ENCODE measurements around the genes KLHL5 and RHOH.

GRCh38 chr4:38522936-38523431 is 141.0 kb upstream of the KLF3 start:
- RRBS = no CpG with 5 or more reads among the region's 4 CpGs
CAGE:
- cytosol, long polyA plus RNA = no peak
- long polyA plus RNA = no peak
- nucleus, long polyA plus RNA = no peak

GRCh38 chr4:38674108-38675327 is 10.5 kb downstream of the KLF3 start:
- RRBS = no CpG with 5 or more reads among the region's 14 CpGs
CAGE:
- cytosol, long polyA plus RNA = no peak
- long polyA plus RNA = no peak
- nucleus, long polyA plus RNA = no peak

DNA sequence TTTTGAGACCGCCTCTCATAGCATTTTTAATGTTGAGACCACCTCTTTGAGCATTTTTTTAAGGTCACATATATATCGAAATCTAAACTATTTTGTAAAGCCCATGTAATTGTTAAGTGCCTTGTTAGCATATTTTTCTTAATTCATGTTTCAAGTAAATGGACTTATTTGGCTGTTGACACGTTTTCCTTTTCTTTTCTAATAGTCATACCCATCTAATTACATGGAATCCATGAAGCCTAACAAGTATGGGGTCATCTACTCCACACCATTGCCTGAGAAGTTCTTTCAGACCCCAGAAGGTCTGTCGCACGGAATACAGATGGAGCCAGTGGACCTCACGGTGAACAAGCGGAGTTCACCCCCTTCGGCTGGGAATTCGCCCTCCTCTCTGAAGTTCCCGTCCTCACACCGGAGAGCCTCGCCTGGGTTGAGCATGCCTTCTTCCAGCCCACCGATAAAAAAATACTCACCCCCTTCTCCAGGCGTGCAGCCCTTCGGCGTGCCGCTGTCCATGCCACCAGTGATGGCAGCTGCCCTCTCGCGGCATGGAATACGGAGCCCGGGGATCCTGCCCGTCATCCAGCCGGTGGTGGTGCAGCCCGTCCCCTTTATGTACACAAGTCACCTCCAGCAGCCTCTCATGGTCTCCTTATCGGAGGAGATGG is 24.5 kb downstream of the KLF3 start:
- RRBS = no CpG with 5 or more reads among the region's 25 CpGs
CAGE:
- cytosol, long polyA plus RNA = no peak
- long polyA plus RNA = no peak
- nucleus, long polyA plus RNA = no peak

GRCh38 chr4:38692043-38692507 is 28.1 kb downstream of the KLF3 start:
- RRBS = no CpG with 5 or more reads among the region's 3 CpGs
CAGE:
- cytosol, long polyA plus RNA = no peak
- long polyA plus RNA = no peak
- nucleus, long polyA plus RNA = no peak

GRCh38 chr4:38752311-38753018 is 30.3 kb downstream of the TLR10 start:
- RRBS = no CpG with 5 or more reads among the region's 11 CpGs
CAGE:
- cytosol, long polyA plus RNA = no peak
- long polyA plus RNA = no peak
- nucleus, long polyA plus RNA = no peak

DNA sequence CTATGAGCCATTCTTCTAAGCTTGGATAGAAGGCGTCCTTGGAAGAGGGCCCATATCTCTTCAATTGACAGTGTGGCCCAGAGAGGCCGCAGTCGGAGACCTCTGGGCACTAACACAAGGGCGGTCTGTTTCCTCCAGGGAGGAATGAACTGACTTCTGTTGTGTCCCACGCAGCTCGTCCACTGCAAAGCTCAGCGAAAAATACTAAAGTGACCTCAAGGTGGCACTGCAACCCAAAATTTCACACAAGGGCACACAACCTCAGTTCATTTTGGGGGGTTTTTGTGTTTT is 23.3 kb downstream of the TLR10 start:
- RRBS = no CpG with 5 or more reads among the region's 7 CpGs
CAGE:
- cytosol, long polyA plus RNA = no peak
- long polyA plus RNA = no peak
- nucleus, long polyA plus RNA = no peak

GRCh38 chr4:38928916-38929741 is 61.5 kb downstream of the FAM114A1 start:
- RRBS = no CpG with 5 or more reads among the region's 18 CpGs
CAGE:
- cytosol, long polyA plus RNA = no peak
- long polyA plus RNA = no peak
- nucleus, long polyA plus RNA = no peak

DNA sequence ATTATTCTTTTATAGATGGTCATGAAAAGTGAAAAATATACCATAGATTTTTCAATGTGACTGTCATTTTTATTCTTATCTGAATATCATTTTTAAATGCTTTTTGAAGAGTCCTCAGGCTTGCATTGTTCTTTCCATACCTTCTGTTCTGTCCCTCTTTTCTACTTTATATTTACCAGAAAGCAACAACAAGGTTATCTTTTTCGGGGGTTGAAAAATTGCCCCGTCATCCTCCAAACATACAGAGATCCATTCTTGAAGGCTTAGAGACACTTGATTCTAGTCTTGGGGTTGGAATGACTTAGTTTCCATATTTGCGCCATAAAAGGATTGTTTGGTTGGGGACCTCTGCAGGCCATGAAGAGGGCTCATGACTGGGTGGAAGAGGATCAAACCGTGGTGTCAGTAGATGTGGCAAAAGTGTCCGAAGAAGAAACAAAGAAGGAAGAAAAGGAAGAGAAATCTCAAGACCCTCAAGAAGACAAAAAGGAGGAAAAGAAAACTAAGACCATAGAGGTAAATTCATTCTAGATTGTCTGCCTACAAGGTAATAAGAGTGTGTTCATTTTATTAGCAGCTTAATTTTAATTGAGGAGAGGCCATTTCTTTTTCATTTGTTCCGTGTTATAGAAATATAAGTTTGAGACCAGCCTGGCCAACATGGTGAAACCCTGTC is 63.6 kb downstream of the FAM114A1 start:
- RRBS = no CpG with 5 or more reads among the region's 6 CpGs
CAGE:
- cytosol, long polyA plus RNA = no peak
- long polyA plus RNA = no peak
- nucleus, long polyA plus RNA = no peak

DNA sequence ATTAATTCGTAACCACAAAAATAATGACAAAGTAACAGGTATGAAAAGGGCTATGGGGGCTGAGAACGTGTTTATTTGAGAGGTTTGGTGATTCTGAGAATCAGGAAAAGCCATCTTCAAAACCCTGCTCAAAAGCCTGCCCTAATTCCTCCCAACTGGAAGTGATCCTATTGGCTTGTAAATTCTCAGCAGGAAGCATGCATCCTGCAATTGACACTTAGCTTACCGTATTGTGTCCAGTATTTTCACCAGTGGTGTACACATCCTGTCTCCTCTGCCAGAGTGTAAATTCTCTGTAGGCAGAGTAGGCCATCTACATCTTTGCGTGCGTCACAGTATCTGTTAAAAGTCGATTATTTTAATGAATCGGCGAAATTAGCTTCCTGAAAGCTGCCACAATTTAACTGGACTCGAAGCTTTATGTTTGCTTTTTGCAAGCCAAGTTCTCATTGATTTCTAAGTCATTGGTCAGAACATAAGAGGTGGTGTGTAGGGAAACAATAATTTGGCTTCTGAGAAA is 67.0 kb downstream of the TMEM156 start:
- RRBS = no CpG with 5 or more reads among the region's 9 CpGs
CAGE:
- cytosol, long polyA plus RNA = no peak
- long polyA plus RNA = no peak
- nucleus, long polyA plus RNA = no peak

DNA sequence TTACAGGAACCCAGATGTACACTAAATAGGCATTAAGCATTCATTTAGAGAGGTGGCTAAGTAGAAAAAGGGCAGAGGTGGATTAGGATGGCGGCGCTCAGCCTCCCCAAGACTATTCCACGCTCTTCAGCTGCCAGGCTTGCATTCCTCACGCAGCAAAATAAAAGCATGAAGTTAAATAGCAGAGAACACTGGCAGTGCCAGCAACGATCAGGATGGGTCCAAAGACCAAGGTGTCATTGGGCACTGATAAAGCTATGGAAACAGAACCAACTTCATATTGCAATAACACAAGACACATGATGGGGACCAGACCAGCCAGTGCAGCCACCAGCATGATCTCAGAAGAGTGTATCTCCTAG is 42.0 kb downstream of the TMEM156 start:
- RRBS = no CpG with 5 or more reads among the region's 5 CpGs
CAGE:
- cytosol, long polyA plus RNA = no peak
- long polyA plus RNA = no peak
- nucleus, long polyA plus RNA = no peak

DNA sequence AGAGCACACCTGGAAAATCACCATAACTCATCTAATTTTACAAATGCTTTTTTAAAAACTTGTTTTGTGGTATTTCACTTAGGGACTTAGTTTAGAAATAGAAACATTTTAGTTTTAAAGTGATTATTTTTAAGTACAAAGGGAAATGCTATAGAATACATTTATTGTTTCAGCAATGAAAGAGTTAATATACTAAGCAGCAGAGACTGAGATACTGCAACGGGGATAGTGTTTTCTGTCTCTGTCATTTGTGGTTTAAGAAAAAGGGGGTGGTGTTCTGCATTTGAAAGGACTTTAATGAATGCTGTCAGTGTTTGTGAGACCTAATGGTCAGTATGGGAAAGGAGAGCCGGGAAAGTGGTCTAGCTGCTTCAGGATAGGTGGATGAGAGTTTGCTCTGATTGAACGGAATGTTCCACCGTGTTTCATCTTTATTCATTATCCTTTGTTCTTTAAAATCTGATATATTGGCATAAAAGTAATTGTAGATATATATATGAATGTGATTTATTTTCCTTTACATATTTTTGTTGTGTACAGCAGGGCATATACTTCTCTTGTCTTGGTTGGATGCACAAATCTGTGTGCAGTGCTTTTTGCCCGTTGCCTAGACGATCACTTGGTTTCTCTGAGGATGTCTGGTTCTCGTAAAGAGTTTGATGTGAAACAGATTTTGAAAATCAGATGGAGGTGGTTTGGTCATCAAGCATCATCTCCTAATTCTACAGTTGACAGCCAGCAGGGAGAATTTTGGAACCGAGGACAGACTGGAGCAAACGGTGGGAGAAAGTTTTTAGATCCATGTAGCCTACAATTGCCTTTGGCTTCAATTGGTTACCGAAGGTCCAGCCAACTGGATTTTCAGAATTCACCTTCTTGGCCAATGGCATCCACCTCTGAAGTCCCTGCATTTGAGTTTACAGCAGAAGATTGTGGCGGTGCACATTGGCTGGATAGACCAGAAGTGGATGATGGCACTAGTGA is at the start of gene KLHL5:
TSS of gene KLHL5 (plus strand) at position 214 of the 984 bp plus-strand sequence.
- RRBS = no CpG with 5 or more reads among the region's 11 CpGs
CAGE:
- cytosol, long polyA plus RNA = no peak
- long polyA plus RNA = no peak
- nucleus, long polyA plus RNA = start-site peak on the plus strand centred at position 757 of the sequence, 149 bp wide, 33 and 21 reads in 2 replicates

- RRBS = no CpG with 5 or more reads among the region's 3 CpGs
CAGE:
- cytosol, long polyA plus RNA = no peak
- long polyA plus RNA = no peak
- nucleus, long polyA plus RNA = no peak
These were observed 53.1 kb downstream of the KLHL5 start for GRCh38 chr4:39115037-39115548.

DNA sequence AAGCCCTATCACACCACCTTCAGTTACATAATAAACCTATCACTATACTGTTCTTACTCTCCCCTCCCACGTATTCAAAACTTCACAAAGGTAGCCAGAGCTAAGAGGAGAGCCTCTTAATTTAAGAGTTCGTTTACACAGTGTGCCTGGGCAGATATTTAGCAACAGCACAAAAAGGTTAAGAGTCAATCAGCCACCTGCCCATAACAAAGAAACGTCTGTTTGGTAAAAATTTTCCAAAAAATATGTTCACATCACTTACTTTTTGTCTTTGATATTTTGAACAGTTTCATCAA is 25.0 kb downstream of the RFC1 start:
- RRBS = no CpG with 5 or more reads among the region's 3 CpGs
CAGE:
- cytosol, long polyA plus RNA = no peak
- long polyA plus RNA = no peak
- nucleus, long polyA plus RNA = no peak

- RRBS = 99% methylated on average over 17 of the region's 77 CpGs
CAGE:
- cytosol, long polyA plus RNA = no peak
- long polyA plus RNA = no peak
- nucleus, long polyA plus RNA = no peak
These were observed 11.8 kb downstream of the RPL9 start for GRCh38 chr4:39446583-39447698.

- RRBS = under 1% methylated on average over 8 of the region's 65 CpGs
CAGE:
- cytosol, long polyA plus RNA = no peak
- long polyA plus RNA = no peak
- nucleus, long polyA plus RNA = no peak
These were observed 676 bp upstream of the UGDH start for GRCh38 chr4:39527681-39528548.

DNA sequence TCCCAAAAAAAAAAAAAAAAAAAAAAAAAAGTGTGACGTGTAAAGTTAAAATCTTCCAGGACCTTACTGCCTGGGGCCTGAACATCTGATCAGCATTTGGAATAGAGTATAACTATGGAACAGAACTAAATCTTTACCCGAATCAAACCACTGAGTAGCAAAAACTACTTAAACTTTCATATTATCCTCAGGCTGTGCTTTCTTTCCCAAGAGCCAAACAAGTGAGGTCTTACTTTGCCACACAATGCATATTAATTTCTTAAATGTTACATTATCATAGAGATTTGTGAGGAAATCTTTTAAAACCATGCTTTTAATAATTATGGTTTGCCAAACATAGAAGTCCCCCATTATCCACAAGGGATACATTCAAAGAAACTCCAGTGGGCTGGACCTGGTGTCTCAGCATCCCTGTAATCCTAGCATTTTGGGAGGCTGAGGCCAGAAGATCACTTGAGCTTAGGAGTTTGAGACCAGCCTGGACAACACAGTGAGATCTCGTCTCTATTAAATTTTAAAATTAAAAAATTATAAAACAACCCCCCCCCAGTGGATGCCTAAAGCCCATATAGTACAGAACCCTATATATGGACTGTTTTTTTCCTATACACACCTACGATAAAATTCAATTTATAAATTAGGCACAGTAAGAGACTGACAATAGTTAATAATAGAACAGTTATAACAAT is 2.4 kb downstream of the SMIM14 start:
- RRBS = no CpG with 5 or more reads among the region's 4 CpGs
CAGE:
- cytosol, long polyA plus RNA = no peak
- long polyA plus RNA = no peak
- nucleus, long polyA plus RNA = no peak

- RRBS = no CpG with 5 or more reads among the region's 3 CpGs
CAGE:
- cytosol, long polyA plus RNA = no peak
- long polyA plus RNA = no peak
- nucleus, long polyA plus RNA = no peak
These were observed 9.7 kb upstream of the SMIM14 start for GRCh38 chr4:39648289-39648815.

GRCh38 chr4:40176374-40177077 is 20.3 kb upstream of the RHOH start:
- RRBS = no CpG with 5 or more reads among the region's 14 CpGs
CAGE:
- cytosol, long polyA plus RNA = no peak
- long polyA plus RNA = no peak
- nucleus, long polyA plus RNA = no peak

DNA sequence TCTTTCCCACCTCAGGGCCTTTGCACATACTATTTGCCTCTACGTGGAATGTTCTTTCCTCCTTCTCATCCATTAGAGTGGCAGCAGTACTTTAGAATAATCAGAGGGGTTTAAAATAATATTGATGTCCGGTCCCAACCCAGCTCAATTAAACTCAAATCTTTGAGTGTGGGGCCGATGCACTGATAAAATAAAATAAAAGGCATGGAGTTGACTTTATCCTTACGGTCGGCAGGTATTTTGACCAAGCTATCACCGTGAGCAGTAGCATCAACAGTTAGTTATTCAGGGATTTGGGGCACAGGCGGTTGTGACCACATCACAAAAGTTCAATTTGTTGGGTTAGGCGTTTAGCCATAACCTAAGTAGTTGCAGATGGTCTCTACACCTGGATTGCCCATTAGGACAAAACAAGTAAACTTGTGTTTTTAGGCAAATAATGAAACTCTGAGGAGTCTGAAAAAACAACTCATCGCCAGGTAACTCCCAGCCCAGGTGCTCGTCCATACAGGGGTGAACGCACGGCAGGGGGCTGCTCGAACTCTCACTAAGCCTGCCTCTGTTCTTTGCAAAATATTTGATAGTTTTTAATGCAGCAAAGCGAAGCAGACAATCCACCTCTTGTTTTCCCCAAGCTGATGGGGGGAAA is 720 bp upstream of the RHOH start:
- RRBS = no CpG with 5 or more reads among the region's 14 CpGs
CAGE:
- cytosol, long polyA plus RNA = no peak
- long polyA plus RNA = no peak
- nucleus, long polyA plus RNA = no peak

DNA sequence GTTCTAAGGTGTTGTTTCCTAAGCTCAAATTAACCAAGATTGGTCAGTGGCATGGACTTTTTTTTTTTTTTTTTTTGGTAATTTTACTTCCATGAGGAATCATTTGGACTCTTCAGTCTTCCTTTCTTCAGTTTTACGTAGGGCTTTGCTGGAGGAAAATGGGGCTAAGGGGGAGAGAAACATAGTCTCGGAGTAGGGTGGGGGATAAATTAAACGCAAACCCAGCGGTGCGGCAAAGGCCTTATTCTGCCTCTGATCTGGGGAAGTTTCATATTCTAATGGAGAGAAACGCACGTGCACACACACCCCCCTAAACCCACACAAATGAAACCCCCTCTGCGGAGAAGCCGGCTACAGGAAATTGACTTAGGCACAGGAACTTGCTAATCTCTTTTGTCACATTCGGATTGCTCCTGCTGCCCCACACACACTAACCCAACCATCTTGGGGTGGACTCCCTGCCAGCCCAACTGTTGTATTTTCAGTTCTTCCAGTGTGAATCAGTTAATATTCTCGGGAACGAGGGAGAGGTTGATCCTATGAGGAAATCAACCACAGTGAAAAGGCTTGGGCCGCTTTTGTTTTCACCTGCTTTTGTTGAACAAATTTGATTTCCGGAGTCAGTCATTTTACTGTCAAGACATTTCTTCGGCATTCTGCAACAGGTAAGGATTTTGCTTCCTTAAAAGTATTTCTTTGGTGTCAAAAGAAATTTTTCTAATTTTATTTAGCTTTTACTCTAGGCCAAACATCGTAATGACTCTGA is at the start of gene RHOH:
TSS of gene RHOH (plus strand) at position 396 of the 766 bp plus-strand sequence.
- RRBS = no CpG with 5 or more reads among the region's 16 CpGs
CAGE:
- cytosol, long polyA plus RNA = no peak
- long polyA plus RNA = no peak
- nucleus, long polyA plus RNA = no peak